ENCODE measurements around a stretch of chr10.

- RRBS: no CpG with 5 or more reads among the region's 14 CpGs
These were observed 3.6 kb downstream of the DUSP5 start for GRCh38 chr10:110500918-110502111.

DNA sequence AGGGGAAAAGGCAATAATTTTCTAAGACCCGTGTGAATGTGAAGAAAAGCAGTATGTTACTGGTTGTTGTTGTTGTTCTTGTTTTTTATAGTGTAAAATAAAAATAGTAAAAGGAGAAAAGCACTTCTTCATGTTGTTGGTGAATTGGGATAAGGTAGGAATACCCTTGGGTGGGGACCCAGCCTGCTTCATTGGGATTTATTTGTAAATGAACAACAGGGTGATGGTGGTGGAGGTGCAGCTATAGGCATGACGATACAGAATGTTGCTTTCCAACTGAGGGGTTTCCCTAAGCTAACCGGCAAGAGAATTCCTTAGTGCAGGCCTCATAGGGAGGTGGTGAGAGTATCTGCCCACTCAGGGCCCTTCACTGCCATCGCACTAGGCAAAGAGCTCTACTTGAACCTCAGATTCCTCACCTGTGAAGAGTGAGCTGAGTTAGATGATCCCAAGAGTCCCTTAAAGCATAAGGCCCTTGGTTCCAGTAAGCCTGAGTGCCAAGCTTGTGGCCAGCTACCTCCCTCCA, 13.8 kb downstream of the DUSP5 start:
- RRBS: no CpG with 5 or more reads among the region's 4 CpGs

GRCh38 chr10:110582372-110582825, 14.9 kb downstream of the SMC3 start:
- RRBS: no CpG with 5 or more reads among the region's 2 CpGs

DNA sequence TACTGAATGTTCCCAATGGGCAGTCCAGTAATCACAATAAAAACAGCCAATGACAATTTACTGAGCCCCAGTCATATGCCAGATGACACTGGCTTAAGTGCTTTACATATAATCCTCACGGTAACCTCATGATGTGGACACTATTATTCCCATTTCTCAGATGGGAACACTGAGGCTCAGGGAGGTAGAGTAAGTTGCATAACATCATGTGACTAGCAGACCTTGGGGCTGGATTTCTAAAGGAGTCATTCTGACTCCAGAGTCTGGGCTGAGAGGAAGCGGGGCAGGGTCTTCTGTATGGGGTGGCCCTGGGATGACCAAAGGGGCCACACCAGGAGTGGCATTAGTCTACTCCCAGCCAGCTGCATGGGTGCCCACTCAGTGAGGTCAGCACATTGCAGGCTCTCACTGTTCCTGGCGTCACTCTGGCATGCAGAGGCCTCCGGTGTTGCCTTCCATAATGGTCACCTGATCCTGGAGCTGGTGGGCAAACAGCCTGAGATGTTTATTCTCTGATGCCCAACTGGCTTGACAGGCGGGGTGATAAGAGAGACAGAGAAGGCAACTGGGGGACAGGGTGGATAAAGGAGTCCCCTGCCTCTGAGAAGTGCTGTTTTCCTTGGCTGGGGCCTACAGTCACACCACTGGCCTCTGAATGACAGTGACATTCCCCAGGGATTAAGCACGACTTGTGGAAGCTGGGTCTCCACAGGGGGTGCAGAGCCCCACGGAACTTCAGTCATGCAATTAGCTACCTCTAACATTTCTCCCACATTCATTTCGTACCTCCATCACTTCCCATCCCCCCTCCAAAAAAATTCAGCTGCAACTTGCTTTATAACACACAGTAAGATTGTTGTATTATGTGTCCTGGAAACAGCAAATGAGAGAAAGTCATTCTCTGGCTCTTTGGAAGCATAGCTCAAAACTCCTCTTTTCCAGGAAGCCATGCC, 7.3 kb upstream of the RBM20 start:
- RRBS: no CpG with 5 or more reads among the region's 8 CpGs

- RRBS: no CpG with 5 or more reads among the region's 7 CpGs
These were observed 51.6 kb upstream of the PDCD4 start for GRCh38 chr10:110820018-110820658.

DNA sequence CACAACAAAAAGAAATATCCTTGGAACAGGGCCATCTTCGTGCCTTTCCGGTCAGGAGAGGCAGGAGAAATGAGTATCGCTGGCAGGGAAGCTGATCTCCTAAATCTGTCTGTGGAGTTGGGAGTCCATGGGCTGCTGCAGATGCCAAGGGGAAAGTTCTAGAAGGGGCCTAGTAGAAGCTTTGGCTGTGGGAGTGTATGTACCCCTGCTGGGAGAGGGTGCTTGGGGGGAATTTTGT, 51.1 kb upstream of the PDCD4 start:
- RRBS: no CpG with 5 or more reads among the region's 3 CpGs

DNA sequence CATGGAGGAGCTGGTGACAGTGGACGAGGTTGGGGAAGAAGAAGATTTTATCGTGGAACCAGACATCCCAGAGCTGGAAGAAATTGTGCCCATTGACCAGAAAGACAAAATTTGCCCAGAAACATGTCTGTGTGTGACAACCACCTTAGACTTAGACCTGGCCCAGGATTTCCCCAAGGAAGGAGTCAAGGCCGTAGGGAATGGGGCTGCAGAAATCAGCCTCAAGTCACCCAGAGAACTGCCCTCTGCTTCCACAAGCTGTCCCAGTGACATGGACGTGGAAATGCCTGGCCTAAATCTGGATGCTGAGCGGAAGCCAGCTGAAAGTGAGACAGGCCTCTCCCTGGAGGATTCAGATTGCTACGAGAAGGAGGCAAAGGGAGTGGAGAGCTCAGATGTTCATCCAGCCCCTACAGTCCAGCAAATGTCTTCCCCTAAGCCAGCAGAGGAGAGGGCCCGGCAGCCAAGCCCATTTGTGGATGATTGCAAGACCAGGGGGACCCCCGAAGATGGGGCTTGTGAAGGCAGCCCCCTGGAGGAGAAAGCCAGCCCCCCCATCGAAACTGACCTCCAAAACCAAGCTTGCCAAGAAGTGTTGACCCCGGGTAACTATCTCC, 50.3 kb upstream of the PDCD4 start:
- RRBS: no CpG with 5 or more reads among the region's 10 CpGs

DNA sequence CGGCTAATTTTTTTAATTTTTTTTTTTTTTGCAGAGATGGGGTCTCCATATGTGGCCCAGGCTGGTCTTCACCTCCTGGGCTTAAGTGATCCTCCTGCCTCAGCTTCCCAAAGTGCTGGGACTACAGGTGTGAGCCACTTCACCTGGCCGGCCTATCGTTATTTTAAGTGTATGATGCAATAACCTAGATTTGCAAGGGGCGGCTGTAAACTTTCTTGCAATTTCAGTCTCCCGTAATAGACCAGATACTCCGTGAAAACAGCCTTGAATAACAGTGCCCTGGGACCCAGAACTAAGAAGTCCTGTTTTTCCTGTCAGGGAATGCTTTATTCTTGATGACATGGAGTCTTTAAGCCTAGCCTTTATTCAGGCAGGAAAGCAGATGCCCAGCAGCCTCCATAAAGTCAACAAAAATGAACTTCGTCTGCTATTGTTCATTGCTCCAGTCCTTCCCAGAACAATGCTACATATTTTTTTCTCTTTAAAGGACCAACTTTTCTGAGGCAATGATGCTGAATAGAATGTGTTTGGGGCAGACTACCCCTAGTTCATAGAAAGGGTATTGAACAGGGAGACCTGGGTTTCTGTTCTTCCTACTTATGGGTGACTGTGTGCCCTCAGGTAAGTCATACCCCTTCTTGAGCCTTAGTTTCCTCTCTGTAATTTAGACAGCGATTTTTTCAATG, 47.7 kb upstream of the PDCD4 start:
- RRBS: no CpG with 5 or more reads among the region's 8 CpGs

GRCh38 chr10:110837016-110838327, 34.3 kb upstream of the PDCD4 start:
- RRBS: no CpG with 5 or more reads among the region's 6 CpGs

- RRBS: no CpG with 5 or more reads among the region's 4 CpGs
These were observed 28.9 kb upstream of the PDCD4 start for GRCh38 chr10:110842600-110843397.

DNA sequence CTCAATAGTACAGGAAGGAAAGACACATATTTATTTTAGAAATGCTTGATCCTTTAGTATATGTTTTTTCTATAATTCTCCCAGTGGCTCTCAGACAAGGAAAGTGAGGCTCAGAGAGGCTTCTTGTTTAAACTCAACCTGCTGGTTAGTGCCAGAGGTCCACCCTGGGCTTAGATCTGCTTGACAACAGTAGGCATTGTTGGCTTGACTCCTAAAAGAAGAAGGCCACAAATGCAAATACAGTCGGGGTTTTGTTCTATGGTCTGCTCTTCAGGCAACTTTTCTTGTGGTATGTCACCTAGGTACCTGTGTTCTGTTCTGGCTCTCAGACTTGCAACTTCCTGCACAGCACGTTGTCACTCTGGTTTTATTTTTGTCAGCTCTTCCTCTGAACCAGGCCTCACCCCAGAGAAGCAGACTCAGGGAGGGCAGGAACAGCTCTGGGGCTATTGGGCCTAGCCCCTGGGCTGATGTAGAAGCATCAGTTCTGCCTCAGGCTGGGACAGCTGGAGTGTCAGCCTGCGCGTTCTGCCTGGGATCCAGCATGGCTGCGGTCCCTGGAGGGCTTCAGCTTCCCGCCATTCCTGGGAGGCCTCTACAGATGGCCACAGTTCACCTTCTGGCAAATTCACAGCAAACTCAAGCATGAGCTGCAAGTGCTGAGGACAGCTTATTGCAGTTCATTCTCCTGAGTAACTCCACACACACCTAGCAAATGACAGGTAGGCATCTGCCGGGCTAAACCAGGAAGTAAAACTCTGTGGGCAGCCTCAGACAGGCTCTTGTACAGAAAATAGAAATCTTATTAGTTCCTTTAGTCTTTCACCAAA, 11.1 kb upstream of the PDCD4 start:
- RRBS: no CpG with 5 or more reads among the region's 7 CpGs

DNA sequence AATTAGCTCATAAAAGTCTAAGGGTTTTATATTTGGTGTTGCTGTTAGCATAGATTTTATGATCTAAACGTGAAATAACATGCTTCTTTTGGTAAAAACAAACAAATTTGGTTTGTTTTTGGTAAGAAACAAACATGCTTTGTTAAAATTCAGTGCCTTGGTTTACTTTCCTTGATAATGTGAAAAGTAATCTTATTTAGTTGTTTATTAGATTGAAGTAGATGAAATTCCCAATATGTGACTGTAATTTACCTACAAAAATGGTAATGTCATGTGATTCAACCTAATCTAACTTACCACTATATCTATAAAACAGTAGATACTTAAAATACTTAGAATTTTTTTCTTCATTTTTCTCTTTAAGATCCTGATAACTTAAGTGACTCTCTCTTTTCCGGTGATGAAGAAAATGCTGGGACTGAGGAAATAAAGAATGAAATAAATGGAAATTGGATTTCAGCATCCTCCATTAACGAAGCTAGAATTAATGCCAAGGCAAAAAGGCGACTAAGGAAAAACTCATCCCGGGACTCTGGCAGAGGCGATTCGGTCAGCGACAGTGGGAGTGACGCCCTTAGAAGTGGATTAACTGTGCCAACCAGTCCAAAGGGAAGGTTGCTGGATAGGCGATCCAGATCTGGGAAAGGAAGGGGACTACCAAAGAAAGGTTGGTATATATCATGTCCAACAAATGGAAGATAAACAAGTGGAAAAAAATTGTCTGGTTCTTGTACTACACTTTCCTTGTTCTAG, 9.3 kb downstream of the PDCD4 start:
- RRBS: 100% methylated on average over 1 of the region's 10 CpGs

DNA sequence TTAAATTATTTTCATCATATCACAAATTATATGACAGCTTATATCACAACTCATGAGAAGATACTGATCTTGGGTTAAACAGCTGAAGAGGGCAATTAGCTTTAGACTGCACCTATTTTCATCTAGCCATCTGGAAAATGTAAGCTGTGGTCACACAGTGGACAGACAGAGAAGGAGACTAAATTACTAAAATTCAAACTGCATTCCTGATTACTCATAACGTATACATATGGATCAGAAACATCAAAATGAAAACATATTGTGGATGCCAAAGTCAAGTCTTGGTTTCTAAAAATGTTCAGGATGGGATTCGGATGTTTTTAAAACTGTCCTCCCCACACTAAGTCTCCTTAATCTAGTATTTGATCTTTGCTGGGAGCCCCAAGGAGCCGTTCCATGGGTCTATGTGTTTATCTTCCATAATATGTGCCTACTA, 6.6 kb downstream of the BBIP1 start:
- RRBS: no CpG with 5 or more reads among the region's 3 CpGs

GRCh38 chr10:112082214-112082605, 101.4 kb downstream of the GPAM start:
- RRBS: no CpG with 5 or more reads among the region's 5 CpGs

DNA sequence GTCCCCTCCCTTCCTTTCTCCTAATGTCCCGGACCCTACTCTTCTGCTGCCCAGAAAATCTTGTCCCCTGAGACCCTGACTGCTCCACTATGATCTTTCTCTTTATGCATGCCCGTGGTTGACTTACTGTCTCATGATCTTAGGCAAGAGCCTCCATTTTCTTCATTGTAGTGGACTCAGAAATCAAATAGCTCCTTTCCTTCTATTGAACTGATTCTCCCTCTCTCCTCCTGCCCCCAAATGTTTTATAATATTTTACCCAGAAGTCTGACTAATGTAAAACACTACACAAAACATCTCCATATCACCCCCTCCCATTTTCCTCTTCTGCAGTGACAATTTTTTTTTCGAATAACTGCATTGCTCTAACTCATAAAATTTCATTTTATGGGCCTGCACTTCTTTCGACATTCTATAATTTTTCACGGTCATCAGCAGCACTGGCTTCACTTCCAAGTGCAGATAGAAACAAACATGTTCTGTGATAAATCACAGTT, 100.3 kb downstream of the GPAM start:
- RRBS: no CpG with 5 or more reads among the region's 5 CpGs

GRCh38 chr10:112227122-112228095, 43.8 kb upstream of the GPAM start:
- RRBS: no CpG with 5 or more reads among the region's 6 CpGs

DNA sequence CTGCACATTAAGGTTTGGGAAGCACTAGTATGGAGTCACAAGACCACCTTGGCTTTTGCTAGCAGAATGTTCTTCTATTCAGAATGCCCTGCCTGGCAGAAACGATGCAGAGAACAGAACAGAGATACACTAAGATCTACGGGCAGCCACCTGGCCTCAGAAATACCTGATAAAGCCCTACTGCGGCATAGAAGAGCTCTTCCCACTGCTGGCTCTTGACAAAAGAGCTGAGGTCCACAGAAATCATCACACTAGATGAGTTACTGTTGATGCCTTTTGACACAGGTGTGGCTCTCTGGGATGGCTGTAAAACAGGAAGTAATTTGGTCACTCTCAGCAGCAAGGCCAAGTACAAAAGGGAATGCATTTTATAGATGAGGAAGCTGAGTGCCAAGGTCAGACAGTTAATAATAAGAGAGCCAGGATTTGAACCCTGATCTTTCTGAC, 35.0 kb upstream of the ACSL5 start:
- RRBS: no CpG with 5 or more reads among the region's 3 CpGs

GRCh38 chr10:112361933-112362872, 11.7 kb upstream of the ACSL5 start:
- RRBS: no CpG with 5 or more reads among the region's 6 CpGs

- RRBS: no CpG with 5 or more reads among the region's 1 CpG
These were observed 16.0 kb downstream of the ZDHHC6 start for GRCh38 chr10:112430657-112431144.

- RRBS: no CpG with 5 or more reads among the region's 3 CpGs
These were observed 13.9 kb downstream of the VTI1A start for GRCh38 chr10:112460777-112461499.